Left cardiac atrium (tissue), 1 donor: ENCODE measurements around the gene GUCA2B.

- PRO-cap, result no peak
These were observed 14.3 kb upstream of the EDN2 start for GRCh38 chr1:41498697-41499303.

- PRO-cap, result no peak
These were observed 51.9 kb upstream of the EDN2 start for GRCh38 chr1:41536229-41536916.

- PRO-cap, result no peak
These were observed 69.5 kb upstream of the EDN2 start for GRCh38 chr1:41553737-41554710.

- PRO-cap, result no peak
These were observed 115.8 kb downstream of the HIVEP3 start for GRCh38 chr1:41802814-41803389.

DNA sequence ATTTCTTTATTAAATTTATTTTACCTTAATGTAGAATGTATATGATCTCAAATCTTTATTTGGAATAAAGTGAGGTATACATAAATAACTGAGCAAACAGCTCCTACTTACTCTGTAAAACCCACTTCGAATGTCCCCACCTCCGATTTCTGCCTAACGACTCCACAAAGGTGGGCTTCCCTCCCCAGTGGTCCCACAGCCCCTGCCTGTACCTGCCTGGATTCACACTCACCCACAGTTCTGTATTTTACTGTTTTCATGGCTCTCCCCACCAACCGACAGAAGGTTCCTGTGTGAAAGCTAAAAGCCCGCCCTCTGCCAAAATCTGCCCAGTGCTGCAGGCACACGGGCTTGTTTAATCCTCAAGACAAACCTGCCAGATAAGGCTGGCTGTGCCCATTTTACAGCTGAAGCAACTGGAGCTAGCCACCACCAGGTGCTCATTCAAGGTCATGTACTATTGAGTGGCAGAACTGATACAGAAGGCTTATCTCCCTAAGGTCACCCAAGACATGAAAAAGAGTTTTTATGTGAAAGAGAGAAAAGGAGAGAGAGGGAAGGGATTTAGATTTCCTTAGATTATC lies 114.6 kb downstream of the HIVEP3 start:
- PRO-cap, result no peak

DNA sequence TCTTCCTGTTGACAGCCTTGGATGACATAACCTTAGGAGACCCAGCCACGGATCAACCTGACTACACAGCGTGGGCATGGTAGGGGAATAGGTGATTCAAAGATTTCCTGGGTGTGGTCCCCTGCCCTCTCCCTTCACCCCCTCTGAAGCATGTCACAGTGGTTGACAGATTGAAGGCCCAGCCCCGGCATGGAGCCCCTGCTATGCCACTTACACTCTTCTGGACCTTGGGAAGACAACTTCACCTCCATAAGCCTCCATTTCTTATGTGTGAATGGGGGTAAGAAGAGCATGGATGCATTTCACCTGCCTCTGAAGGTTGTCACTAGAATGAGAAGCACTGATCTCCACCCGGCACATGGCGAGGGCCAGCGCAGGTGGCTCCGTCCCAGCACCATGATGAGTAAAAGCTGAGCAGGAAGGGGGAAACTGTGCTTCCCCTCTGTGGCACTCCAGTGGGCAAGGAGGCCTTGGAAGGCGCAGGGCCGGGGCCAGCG lies 112.4 kb downstream of the HIVEP3 start:
- PRO-cap, result no peak

- PRO-cap, result no peak
These were observed at the start of gene GUCA2B for GRCh38 chr1:42153126-42153604. Gene GUCA2B (plus strand): TSS chr1:42153410.

GRCh38 chr1:42165285-42166162 lies 979 bp upstream of the GUCA2A start:
- PRO-cap, result no peak

- PRO-cap, result no peak
These were observed 50.0 kb upstream of the GUCA2A start for GRCh38 chr1:42214562-42214929.

DNA sequence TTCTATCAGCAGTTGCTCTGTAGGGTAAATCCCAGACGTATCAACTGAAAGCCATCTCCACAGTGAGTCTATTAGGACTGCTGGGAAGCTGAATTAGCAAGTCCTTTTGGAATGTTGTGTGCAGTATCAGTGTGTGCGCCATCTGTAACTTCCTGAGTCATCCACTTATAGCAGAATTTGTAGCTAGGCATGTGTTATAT lies 21.3 kb downstream of the CCDC30 start:
- PRO-cap, result no peak

DNA sequence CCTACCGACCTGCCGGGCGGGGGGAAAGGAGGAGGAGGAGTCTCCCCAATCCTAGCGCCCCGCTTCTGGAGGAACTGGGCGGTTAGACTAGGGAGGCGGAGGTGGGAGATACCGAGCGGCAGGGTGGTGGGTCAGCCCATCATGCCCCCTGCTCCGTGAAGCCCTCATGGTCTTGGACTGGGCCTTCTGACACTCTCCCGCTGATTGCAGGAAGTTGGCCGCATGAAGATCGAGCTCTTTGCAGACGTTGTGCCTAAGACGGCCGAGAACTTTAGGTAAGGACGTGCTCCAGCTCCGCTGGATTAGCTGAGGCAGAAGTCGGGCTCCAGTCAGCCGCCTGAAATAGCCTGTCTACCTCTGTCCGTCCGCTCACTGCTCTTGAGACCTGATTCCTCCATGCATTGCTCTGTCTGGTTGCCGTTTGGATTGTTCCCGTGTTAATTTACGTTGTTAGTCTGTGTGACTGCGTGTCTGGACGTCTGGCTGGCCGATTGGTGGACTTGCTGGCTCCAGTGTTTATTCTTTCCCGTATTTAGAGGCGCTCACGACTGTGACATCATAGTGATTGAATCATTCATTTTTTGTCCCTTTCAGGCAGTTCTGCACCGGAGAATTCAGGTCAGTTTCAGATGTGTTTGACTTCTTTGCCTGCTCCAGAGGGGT lies 542 bp downstream of the PPIH start:
- PRO-cap, result no peak

GRCh38 chr1:42704276-42704665 lies 22.1 kb downstream of the YBX1 start:
- PRO-cap, result no peak

DNA sequence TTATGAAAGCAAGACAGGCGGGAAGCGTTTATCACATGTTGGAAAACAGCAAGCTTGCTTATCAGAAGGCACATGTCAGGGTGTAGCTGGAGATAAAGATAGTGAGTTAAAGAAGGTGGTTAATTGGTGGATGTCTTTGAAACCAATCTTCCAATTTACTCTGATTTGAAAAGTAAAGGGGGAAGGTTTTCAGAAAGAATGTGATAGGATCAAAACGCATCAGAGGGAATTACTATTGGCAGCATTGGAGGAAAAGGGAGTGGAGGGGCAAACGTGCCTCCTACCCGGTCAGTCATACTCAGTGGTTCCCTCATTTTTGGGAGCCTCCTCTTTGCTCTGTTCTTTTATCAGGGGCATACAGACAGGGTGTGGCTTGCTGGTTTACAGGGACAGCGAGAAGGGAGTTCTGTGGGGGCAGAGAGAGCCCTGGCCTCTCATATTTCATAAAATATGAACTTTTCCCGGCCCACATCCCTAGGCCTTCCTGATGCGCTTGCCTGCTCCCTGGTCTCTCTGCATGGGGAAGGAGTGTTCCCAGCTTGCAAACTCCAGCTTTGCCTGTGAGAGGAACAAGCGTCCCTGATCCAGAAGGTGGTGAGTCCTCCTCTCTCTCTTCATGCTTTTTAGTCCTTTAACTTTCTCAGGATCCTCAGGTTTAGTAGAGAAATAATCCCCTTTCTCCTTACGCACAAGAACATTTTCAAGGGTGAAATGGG lies 8.1 kb upstream of the SVBP start:
- PRO-cap, result no peak

GRCh38 chr1:42830494-42831239 lies 13.5 kb upstream of the SVBP start:
- PRO-cap, result no peak

DNA sequence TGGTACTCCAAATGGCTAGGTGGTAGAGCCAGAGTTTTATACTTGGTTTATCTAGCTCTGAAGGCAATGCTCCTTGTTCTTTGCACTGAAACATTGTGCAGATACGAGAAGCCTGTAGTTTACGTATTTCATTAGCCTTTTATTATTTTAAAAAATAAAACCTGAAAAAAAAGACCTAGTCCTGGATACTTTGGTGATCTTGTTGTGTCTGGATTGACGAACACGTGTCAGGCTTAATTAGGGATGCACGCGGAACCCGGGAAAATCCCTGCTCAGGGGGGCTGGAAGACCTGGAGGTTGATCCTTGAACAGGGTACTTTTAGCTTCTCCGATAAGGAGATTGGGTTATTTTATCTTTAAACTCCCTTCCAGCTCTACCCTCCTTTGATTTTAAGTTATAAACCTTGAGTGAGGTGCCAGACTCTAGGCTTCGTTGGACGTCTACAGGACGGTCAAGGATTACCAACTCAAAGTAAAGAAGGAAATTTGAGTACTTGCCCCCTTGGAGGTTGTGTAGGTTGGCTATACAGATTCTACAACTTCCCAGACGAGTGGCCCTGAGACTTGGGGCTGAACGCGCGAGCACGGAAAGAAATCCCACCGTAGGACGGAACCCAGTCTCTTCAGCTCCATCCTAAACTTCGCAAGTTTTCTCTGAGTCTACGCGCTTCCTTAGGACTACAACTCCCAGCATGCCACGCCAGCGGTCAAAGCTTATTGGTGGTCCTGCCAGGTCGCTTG lies 484 bp upstream of the ZNF691 start:
- PRO-cap, result bidirectional peak, plus-strand start outside the sequence, minus-strand start at position 656 of the sequence

- PRO-cap, result no peak
These were observed 4.6 kb downstream of the ZNF691 start for GRCh38 chr1:42850971-42851440.

DNA sequence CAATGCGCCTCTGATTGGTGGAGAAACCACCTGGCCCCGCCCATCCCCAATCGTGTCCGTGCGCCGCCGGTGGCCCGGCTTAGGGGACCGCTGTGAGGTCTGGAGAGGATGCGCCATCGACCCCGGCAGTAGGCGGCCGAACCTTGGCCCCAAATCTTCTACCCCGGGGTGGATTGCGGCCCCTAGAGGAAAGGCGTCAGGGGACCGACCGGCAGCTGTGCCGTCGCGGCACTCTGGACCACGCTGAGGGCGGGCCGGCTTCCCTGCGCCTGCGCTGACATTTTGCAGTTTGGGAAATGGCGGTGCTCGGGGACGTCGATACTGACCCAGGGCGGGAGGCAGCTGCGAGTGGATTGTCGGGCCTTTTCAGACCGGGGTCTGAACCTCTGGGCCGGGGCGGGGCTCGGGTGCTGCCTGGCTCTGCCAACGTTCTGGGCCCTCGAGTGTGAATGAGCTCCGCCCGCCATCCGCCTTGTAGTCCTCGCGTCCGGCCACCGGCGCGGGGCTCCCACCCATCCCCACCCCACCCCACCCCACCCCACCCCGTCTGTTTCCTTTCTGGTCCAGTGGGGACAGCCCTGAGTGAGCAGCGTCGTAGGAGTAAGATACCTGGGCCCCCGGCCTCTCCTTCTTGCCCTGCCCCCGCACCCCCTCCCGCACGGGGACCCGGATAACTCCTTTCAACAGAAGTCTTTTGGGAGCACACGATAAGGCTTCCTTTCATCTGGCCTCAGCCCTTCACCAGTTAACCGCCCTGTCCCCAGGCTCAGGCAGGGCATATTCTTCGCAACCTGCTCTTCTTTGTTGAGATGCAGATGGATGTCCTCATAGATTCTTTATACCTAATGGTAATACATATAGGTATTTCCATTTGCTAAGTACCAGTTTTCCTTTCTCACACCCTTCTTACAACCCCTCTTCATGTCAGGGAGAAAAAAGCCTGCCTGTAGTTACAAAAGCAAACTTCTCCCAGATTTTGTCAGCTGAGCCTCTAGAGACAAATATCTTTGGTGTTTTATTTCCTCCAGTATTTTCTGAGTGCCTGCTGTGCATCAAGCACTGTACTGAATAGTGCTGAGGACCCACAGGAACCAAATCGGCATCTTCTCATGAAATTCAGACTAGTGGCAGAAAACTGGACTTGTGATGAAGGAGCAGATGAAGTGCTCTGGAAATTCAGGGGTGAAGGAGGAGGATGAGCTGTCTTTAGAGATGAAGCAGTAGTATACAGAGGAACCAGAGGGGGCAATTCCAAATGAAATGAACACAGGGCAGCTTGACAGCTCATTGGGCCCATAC lies 33.8 kb downstream of the SLC2A1 start:
- PRO-cap, result bidirectional peak, plus-strand start at position 82 of the sequence, minus-strand start outside the sequence; bidirectional peak, plus-strand start at position 287 of the sequence, minus-strand start at position 235 of the sequence; bidirectional peak, plus-strand start at position 581 of the sequence, minus-strand start at position 447 of the sequence

DNA sequence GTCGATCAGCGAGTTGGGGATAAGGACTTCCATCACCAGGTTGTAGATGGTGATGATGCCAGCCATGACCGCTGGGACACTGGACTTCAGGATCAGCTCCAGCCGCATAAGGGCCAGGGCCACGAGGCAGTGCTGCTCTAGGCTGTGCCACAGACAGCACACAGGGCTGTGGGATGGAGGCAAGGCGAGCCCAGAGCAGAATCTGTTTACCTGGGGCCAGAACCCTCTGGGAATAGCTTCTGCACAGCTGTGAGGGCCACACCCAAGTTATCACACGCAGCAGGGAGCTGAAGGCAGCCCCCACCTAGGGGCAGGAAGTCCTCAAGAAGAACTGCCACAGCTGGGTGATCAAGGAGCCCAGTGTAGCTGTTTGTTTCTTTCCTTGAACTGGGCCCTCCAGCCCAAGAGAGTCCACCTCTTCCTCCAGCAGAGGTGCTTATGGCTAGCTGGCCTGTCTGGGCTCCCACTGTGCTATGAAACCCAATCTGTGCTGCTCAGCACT lies 6.2 kb downstream of the SLC2A1 start:
- PRO-cap, result no peak

DNA sequence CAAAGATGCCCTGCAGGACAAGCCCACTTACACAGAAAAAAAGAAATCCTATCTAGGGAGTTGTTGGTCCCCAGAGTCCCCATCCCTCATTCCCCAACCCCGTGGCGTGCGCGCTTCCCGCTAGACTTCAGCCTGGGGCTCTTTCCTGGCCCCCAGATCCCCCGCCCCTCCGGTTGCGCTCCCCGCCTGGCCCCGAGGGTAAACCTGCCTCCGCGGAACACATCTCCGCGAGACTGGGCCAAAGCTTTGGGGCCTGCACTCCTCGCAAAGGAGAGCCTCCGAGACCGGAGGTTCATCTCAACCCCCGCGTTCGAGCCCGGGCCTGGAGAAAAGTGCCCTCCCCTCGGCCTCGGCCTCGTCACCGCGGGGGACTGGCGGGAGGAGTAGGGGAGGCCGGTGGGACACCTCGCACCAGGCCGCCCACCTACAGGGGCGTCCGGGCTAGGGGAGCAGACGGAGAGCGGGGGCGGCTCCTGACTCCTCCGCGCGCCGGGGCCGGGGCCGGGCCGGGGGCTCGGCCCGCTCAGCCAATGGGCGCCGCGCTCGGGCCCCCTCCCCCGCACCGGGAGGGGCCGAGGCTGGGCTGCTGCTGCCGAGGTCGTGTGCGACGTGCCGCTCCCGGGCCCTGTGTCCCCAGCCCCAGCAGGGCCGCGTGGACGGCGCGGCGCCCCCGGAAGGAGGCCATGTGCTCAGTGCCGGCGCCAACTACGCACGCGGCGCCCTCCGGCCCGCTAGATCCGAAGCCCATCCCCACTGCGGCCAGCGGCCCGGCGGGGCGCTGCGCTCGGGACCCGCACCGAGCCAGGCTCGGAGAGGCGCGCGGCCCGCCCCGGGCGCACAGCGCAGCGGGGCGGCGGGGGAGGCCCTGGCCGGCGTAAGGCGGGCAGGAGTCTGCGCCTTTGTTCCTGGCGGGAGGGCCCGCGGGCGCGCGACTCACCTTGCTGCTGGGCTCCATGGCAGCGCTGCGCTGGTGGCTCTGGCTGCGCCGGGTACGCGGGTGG lies 671 bp downstream of the SLC2A1 start:
- PRO-cap, result bidirectional peak, plus-strand start at position 581 of the sequence, minus-strand start at position 493 of the sequence

DNA sequence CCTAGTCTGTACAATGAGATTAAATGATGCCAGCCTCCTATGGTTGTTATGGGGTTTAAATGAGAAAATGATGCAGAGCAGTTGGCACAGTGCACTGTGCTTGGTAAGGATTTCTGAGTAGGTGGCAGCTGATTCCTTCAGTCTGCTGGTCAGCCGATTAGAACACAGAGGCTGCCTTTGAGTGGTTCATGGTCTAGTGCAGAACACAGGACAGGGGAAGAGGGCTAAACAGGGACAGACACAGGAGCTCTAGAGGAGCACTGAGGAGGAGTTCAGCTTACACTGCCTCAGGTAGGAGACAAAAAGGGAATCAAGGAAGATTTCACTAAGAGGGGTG lies 1.4 kb downstream of the TIE1 start:
- PRO-cap, result no peak